H7 (cell line): ENCODE measurements around the gene ATXN1L.

DNA sequence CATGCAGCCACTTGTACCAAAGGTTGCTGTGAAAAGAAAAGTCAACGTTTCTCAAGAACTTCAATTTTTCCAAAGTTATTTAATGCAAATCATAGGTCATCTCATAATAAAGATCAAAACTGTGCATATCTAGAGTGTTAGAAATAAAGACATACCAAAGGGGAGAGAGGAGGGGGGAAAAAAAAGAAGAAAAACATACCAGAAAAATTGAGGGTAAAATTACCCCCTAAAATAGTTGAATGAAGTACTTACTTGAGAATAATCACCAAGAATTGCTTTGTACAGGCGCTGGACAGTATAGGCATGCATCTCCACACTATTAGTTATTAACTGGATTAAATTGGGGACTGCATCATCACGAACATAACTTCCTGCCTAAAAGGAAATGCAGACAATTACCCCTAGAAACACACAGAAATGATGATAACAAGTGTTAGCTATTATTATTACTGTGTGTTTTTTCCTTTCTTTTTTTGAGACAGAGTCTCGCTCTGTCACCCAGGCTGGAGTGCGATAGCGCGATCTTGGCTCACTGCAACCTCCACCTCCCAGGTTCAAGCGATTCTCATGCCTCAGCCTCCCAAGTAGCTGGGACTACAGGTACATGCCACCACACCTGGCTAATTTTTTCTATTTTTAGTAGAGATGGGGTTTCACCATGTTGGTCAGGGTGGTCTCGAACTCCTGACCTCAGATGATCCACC lies 25.6 kb upstream of the PHLPP2 start:
- RAMPAGE, long total RNA, result no peak

DNA sequence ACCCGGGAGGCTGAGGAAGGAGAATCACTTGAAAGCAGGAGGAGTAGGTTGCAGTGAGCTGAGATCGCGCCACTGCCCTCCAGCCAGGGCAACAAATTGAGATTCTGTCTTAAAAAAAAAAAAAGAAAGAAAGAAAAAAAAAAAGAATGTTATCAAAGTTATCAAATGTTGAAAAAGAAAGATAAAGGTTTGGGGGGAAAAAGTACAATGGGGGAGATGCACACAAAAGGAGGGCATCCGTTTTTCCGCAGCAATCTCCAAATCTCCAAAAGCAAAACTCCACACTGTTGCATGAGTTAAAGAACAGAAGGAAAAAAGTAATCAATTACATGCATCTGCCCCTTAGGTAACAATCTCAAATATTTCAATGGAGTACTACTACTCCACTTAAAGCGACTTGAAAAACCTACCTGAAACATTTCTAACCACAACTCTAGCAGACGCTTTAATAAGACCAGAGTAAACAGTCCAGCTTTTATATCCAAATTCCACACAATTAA lies 30.0 kb downstream of the AP1G1 start:
- RAMPAGE, long total RNA, result no peak

DNA sequence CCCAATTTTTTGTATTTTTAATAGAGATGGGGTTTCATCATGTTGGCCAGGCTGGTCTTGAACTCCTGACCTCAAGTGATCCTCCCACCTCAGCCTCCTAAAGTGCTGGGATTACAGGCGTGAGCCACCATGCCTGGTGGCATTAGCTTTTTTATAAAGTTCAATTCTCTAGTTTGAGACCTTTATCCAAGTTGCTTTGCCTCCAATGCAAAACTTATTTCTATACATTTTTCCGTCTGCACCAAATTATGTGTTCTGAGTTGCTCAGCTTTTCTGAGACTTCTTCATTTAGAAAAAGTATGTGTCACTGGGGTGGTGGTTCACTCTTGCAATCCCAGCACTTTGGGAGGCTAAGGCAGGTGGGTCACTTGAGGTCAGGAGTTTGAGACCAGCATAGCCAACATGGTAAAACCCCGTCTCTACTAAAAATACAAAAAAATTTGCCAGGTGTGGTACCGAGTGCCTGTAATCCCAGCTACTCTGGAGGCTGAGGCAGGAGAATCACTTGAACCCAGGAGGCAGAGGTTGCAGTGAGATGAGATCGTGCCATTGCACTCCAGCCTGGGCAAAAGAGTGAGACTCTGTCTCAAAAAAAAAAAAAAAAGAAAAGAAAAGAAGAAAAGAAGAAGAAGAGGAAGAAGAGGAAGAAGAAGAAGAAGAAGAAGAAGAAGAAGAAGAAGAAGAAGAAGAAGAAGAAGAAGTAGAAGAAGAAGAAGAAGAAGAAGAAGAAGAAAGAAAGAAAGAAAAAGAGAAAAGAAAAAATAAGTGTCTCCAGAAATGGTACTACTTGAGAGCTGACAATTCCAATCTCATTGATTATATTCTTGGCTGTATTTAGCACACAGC lies 14.0 kb upstream of the ATXN1L start:
- RAMPAGE, long total RNA, result no peak

DNA sequence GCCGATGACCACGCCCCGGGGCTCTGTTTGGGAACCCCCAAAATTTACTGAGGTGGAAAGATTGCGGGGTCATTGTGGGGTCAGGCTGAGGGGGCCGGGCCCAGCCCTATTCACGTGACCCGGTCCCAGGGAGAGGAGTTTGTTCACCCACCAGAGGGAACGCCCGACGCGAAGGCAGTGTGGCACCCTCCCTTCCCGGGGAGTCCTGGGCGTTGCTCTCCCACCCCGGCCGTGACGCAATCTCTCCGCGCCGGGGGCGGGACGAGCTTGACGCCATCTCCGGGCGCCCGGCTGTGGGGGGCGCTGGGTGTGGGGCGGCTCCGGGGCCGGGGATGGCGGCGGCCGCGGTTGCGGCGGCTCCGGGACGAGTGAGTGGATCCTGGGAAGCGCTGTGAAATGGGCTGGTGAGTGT lies at the start of gene ATXN1L:
Gene ATXN1L, plus strand, starts transcription at position 276 of the 412 bp plus-strand sequence.
- RAMPAGE, long total RNA, result no peak

DNA sequence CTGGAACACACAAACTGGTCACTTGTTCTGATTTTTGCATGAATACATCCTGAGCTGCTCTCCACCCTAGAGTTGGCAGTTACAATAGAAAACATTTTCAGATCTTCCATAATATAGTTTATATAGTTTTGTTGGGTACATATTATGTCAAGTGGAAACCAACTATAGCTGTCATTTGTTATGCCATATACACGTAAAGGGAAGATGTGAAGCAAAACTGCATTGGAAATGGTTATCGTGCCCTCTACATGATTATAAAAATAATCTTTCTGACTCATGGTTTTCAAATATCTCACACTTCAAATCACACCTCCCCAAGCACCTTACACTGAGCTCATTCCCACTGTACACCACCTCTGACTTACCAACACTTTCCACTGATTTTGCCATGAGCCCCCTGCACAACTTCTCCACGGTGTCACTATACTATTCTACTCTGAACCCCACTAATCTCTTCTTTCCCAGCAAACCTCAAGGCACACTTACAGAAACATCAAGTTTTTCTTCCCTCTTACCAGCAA lies 18.9 kb downstream of the ZNF821 start:
- RAMPAGE, long total RNA, result no peak

DNA sequence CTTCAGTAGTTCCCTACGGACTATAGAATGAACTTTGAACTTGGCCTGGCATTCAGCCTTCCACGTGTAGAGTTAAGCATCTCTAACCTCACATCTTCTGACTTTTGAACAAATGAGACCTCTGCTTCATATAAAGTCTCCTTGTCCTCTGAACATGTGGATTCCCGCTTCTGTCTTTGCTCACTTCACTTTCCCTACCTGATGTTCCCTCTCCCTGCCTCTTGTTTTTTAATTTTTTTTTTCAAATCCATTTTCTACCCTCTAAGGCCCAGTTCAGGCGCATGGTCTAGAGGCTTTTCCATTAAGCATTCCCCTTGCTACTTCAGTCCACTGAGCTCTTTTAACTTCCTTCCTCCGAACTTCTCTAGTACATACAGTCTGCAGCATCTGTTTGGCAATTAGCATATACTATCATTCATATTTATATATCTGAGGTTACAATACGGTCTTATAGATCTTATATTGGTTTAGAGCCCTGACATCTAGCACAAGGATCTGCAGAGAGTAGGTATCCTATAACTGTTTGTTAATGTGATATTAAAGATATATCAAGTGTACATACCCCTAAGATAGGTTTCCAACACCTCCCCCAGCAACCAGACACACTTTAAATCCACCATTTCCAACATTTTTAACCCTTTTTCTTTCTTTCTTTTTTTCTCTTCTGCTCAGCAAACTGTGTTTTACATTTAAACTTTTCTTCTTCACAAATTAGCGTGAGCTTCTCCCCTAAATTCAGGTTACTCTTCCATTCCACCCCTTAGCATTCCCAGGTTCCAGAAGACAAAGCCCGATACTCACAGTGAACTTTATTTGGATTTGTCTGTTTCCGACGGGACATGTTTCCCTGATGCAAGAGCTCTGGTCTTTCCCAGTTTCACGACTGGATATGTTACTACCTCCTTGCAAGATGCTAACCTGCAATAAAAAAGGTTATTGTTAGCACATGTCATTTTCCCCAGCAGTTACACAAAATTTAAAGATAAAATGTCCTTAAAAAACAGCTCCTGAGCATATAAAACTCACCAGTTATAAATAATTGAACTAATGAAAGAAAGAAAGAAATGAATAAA lies 4.5 kb downstream of the ZNF821 start:
- RAMPAGE, long total RNA, result no peak

DNA sequence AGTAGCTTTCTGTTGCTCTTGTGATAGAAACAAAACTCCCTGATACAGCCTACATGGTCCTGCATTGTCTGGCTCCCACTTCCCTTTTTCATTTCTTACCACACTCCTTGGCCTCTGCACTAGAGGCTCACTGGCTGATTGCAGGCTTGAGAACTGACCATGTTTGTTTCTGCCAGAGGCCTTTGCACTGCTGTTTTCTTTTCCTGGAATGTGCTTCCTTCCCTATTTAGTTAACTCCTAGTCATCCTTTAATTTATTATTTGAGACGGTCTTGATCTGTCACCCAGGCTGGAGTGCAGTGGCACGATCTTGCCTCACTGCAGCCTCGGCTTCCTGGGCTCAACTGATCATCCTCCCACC lies 23.8 kb downstream of the IST1 start:
- RAMPAGE, long total RNA, result no peak

DNA sequence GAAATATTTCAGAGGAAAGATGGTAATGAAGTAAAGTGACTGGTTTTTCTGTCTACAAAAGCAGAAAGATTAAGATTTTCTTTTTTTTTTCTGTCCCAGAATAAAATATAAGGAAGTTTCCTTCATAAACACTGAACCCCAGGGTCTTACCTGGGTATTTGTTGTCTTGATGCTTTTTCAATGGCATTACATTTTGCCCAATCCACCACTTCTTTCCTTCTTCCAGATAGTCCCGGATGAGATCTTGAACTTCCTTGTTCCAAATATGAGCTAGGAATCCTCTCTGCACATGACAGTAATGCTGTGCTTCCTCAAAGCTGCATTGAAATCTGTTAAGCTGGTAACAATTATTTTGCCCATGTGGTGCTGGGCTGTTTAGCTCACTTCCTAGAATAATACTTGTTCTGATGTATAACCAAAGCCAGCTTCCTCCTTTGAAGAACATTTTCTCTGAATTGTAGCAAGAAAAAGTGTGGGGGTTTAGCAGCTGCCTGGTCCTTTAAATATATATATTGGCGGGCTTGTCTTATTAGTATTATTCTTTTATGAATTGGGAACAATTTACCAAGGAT lies 582 bp downstream of the PKD1L3 start:
- RAMPAGE, long total RNA, result no peak

DNA sequence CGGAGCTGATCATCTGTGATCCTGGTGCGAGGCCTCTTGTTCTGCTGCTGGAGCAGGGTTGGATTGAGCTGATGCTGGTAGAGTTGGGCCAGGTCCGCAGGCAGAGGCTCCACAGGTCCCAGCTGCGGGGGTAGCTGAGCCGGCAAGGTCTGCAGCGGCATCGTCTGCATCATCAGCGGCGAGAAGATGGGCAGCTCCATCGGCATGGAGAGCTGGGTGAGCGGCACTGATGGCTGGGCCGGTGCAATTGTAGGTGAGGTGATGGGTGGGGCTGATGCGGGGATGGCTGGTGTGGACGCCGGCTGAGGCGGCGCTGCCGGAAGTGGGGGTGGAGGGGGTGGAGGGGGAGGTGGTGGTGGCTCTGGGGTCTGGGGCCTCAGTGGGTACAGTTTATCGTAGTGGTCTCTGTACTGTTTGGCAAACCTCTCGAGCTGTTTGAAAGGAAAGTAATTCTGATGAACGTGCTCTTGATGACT lies 251.7 kb downstream of the ZFHX3 start:
- RAMPAGE, long total RNA, result no peak

DNA sequence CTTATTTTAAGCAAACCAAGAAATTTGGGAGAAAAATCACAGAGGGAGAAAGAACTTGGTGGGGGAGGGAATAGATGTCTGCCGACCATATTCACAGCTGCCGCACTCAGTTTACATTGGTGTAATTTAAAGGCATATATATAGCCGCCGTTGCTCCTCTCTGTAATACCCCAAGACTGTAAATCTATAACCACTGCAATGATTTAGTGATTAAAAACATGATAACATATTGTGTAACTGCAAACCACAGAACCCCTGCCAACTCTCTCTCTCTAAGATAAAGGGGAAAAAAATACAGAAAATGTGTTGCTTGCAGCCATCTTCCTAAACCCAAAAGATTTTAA lies 6.7 kb upstream of the ZFHX3 start:
- RAMPAGE, long total RNA, result no peak

DNA sequence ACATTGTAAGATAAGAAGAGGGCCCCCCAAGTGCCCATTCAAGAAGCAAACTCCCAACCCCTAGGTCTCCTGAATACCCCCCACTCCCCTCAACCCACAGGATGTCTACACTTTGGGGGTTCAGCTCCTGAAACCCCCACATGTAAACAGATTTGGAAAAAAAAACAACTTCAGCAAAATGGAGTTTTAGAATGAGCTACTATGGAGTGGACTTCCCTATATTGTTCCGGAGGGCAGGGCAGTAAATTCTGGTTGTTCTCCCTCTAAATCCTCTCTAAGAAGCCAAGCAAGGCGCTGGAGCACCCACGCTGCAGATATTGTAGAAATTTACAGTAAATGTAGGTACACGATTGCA lies 8.4 kb upstream of the ZFHX3 start:
- RAMPAGE, long total RNA, result no peak

- RAMPAGE, long total RNA, result no peak
These were observed 23.4 kb upstream of the ZFHX3 start for GRCh38 chr16:73071114-73071905.

GRCh38 chr16:73082568-73082970 lies 34.6 kb upstream of the ZFHX3 start:
- RAMPAGE, long total RNA, result no peak

DNA sequence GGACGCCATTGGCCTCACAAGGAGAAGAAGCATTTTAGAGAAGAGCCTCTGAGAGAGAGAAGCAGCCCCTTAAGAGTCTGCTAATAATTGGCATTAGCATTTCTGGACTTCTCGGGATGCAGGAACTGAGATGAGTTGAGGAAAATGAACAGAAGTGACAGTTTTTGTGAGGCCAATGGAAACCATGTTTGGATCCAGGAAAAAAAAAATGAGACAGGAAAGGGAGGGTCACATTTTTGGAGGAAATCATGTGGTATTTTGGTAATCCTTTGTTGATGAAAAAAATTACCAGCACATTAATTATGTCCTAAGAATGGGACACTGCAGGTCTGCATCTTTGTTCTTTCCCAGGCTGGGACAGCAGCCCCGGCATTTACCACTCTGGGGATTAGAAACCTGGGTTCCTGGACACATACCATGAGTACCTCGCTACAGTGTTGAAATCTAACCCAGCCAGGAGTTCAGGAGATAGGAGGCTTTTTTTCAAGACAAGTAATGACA lies 109.9 kb upstream of the ZFHX3 start:
- RAMPAGE, long total RNA, result no peak

GRCh38 chr16:73949730-73950111 lies 346.9 kb upstream of the PSMD7 start:
- RAMPAGE, long total RNA, result no peak

DNA sequence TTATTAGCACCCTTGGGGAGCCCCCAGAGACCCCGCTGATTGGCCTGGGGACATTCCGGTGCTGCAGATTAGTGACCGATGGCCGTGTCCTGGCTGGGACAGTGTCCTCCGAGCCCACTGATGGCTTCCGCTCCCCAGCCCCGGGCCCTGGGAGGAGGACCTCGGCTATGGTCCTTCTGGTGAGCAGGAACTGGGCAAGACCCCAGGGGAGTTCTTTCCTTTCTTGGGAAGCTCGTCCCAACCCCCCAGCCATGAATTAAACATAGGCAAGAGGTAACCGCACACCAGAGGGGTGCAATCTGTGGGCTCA lies 265 bp upstream of the CLEC18B start:
- RAMPAGE, long total RNA, result no peak

DNA sequence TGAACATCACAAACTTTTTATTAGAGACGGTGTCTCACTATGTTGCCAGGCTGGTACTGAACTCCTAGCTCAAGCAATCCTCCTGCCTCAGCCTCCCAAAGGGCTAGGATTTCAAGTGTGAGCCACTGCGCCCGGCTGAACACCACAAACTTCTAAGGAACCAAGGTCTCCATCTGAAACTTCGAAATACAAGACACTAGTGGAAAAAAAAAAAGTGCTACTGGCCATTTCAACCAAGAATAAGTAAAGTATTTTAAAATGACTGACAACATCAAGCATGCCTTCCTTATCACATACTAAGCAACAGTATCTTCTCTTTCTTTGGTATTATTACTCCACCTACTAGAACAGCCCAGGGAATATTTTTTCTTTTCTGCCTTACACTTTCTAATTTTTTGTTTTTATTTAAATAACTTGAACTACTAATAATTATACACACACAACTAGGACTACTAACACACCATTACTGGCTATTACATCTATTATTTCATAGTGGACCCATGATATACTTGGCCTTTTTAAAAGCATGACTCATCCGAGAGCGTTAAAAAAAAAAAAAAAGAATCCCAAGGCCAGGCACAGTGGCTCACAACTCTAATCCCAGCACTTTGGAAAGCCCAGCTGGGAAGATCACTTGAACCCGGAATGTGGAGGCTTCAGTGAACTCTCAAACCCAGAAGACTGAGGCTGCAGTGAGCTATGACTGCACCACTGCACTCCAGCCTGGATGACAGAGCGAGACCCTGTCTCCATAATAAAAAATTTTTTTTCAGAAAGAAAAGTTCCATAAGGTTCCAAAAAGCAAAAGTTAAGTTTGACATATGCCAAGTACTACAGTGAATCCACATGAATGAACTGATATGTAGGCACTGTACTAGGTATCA lies 3.2 kb downstream of the GLG1 start:
- RAMPAGE, long total RNA, result no peak

DNA sequence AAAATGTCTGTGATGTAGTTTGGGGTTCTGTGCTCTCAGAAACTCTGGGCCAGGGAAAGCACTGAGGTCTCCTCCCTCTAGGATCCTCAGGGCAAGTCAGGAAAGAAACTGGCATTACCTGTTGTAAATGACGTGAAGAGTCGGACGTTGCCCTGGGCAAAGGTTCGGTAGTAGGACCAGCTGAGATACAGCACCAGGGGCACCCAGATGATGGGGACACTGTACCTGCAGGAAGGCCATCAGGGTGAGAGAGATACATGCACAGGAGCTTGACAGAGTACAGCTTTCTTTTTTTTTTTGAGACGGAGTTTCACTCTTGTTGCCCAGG lies 25.4 kb upstream of the MLKL start:
- RAMPAGE, long total RNA, result no peak

- RAMPAGE, long total RNA, result no peak
These were observed 36.1 kb upstream of the MLKL start for GRCh38 chr16:74736645-74737219.

GRCh38 chr16:74771895-74772451 lies 2.6 kb downstream of the FA2H start:
- RAMPAGE, long total RNA, result no peak